Mesangial cell (primary cell): ENCODE data around the gene LONP2.

- RAMPAGE, long total RNA = no peak
Observed at GRCh38 chr16:46736675-46737110, 11.5 kb downstream of the MYLK3 start.

DNA sequence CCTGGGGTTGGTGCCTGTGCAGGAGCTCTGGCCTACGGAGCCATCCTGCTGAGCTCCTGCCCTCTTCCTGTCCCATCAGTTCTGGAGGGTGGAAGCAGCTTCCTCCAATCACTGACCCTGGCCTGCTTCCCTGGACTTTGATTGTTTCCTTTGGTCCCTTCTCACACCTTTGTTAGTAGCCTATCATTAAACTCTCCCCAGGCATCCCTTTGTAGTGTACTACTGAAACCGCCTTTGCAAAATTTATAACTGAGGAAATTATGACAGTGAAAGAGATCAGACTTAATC lies 21.2 kb upstream of the C16orf87 start:
- RAMPAGE, long total RNA = no peak

DNA sequence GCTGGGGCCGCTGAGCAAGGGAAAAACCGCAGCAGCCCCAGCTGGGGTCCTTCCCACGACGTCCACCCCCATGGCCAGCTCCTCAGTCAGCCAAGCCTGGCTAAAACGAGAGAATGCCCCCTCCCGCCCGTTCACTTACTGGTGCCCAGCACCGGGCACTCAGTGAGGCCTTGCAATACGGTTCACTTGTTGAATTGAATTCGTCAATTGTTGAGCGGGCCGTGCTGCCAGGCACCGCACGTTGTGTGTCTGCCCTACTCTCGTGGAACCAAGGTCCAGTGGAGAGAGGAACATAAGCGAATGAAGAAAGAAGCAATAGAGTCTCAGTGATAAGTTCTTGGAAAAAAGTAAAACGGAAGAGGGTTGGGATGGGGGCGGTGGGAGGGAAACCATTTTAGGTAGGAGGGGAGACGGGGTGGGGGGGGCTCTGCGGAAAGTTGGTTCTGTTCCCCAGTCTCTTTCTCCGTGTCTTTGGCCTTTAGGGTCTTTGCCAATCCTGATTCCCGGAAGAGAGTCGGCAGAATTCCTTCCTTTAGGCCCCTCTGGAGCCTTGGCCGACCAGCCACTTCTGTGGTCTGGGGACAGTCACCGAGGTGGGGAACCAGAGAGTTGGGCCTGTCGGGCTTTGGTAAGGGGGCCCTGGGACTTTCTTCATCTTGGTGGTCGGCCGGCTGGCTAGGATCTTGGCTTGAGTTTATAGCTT lies 974 bp downstream of the GPT2 start:
- RAMPAGE, long total RNA = no peak

DNA sequence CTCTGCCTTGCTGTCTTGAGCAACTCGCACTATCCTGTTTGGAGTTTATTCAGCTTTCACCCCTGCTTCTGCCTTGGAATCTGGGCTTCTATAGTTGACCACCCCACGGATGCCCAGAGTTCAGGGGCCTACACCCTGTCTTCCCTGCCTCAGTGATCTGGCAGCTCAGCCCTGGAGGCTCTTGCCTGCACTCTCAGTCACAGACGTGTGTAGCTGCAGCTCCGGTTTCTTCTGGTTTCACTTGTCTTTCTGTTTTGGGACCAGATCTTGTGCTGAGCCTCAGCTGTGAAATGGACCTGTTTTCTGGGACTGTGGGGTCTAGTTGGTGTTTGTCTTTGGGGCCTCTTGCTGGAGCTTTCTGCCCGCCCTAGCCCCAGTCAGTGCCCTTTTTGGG lies 5.8 kb downstream of the GPT2 start:
- RAMPAGE, long total RNA = no peak

- RAMPAGE, long total RNA = no peak
Observed at GRCh38 chr16:46967899-46968280, 5.6 kb downstream of the DNAJA2 start.

DNA sequence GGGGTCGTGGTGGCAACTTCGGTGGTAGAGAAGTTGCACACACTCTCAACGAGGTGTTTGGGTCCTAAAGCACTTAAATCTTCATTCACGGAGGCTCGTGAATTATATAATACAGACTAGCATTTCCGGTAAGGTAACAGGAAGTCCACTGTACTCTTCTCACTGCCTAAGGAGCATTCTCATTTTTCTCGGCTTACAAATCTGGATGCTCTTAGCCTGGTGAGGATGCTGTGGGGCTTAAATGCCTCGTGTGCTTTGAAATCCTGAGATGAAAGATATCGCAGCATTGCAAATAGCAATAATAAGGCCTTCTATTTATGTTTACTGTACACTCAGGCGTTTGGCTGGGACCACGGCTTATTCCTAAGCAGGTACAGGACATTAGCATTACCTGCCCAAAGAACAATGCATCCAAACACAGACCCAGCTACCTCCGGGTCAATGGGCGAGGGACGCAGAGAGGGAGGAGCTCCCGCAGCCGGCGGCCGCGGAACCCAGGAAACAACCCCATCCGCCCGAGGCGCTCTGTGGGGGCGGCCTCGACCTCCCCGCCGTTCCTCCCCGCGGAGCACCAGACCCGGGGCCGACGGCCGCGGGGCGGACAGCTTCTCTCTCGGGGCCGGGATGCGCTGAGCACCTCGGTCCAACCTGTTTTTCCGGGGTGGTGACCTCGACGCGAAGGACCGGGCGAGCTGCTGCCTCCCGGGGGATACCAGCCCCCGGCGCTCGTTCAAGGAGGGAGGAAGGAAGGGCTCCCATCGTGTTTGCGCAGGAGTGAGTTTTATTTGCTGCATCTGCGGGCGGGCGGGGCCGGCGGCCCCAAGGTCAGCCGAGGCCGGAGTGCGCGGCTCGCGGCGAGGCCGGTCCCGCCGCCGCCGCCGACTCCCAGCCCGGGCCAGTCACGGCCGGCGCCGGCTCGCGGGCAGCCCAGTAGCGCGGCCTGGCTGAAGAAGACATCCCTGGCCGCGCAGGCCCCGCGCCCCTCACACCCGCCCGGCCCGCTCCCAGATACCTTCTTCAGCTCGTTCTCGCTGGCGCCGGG lies 670 bp downstream of the DNAJA2 start:
- RAMPAGE, long total RNA = no peak

DNA sequence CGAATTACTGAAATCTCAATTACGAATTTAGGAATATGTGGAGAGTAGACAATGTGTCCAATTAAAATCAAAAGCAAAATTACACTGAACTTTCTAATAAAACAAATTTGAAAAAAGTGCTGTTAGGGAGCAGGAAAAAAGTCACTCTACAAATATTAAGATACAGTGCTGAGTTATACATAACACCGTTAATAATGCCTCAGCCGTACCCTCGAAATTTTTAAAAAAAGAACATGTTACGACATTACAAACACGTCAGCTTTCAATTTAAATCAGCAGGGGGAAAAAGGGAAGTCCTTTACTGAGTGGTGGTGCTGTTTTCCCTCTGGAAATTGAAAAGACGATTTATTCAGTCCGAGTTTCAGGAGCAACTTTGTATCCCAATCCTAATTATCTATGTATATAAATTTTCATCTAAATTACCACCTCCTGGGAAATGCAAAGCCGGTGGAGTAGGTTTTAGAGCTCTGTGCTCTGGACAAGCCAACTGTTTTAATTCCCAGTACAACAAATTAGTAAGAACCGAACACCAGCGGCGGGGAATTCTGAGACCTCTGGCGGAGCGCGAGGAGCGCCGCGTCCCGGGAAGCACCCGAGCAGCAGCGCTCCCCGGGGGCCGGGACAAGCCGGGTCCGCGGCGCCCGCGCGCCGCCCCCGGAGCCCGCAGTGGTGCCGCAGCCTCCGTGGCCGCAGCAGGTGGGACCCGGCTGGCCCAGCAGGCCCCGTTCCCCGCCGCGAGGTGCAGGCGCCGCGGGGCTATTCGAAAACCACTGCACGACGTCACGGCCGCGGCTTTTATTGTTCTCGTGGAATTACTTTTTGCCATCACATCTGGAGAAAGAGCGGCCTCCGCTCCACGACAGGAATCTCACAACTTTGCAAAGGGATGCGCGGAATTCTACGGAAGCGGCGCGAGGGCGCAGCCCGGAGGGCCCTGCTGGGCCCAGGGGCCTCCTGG lies 1.1 kb downstream of the NETO2 start:
- RAMPAGE, long total RNA = no peak

GRCh38 chr16:47291185-47292002 lies 147.6 kb upstream of the NETO2 start:
- RAMPAGE, long total RNA = no peak

GRCh38 chr16:47698133-47698711 lies 237.1 kb downstream of the PHKB start:
- RAMPAGE, long total RNA = no peak

- RAMPAGE, long total RNA = no peak
Observed at GRCh38 chr16:48116570-48116892, 39.3 kb downstream of the ABCC12 start.

- RAMPAGE, long total RNA = no peak
Observed at GRCh38 chr16:48165889-48166576, 10.2 kb upstream of the ABCC12 start.

GRCh38 chr16:48244112-48245166 lies at the start of gene LONP2:
TSS of gene LONP2 (plus strand) at chr16:48244300.
- RAMPAGE, long total RNA = start-site peak on the plus strand at chr16:48244297-48244371, 806 reads

DNA sequence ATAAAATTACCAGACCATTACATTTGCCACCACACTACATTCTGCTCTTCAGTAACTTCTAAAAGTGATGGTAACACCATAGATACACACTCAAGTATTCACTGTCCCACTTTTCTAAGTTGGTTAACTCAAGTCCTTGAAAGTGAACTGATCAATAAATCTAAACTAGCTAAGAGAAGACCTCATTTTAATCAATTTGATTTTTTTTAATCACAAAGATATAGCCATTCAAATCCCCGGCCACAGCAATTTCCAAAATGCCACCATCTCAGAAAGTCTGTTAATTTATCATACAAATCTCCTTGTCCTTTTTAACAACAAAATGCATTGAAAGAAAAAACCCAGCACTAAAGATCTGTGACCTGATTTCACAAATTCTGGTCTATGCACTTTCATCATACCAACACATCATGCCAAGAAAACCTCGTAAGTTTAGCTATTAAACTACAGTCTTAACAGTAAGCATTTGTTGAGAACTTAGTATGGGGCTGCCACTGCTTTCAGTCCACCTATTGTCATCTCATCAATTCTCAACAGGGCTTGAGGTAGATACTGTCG lies 1.7 kb downstream of the SIAH1 start:
- RAMPAGE, long total RNA = no peak

- RAMPAGE, long total RNA = no peak
Observed at GRCh38 chr16:48384009-48384429, 1.2 kb downstream of the SIAH1 start.

DNA sequence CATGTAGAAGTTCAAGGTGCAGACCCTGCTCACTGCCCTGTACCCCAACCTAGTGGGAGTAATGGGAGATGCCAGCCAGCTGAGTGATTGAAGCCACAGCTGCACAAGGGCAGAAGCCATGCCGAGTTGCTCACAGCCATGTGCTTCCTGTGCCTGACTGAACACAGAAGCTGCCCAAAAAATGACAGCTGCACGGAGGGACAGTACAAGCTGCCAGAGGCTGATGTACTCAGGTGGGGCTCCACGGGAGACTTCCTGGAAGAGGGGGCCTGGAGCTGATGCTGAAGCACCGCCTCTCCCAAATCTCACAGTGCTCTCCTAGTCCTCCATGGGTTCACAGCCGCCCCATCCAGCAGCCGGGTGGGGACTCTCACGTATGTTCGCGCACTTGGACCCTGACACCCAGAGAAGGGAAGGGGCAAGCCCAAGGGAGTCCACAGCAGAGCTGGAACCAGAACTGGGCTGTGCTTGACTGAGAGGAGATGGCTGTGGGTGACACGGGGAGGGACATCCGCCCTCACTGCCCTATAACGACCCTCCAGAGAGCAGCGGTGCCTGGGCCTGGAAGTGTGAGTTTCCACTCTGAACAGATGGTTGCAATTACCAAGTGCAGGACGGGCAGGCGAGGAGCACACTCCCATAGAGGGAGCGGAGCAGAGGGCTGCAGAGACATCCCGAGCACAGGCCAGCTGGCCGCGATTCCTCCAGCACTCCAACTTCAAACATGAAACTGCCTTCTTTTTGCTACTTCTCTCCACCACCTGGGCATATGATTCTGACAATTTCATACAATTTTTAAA lies 78.5 kb downstream of the N4BP1 start:
- RAMPAGE, long total RNA = no peak

- RAMPAGE, long total RNA = no peak
Observed at GRCh38 chr16:48536851-48537356, 73.1 kb downstream of the N4BP1 start.

DNA sequence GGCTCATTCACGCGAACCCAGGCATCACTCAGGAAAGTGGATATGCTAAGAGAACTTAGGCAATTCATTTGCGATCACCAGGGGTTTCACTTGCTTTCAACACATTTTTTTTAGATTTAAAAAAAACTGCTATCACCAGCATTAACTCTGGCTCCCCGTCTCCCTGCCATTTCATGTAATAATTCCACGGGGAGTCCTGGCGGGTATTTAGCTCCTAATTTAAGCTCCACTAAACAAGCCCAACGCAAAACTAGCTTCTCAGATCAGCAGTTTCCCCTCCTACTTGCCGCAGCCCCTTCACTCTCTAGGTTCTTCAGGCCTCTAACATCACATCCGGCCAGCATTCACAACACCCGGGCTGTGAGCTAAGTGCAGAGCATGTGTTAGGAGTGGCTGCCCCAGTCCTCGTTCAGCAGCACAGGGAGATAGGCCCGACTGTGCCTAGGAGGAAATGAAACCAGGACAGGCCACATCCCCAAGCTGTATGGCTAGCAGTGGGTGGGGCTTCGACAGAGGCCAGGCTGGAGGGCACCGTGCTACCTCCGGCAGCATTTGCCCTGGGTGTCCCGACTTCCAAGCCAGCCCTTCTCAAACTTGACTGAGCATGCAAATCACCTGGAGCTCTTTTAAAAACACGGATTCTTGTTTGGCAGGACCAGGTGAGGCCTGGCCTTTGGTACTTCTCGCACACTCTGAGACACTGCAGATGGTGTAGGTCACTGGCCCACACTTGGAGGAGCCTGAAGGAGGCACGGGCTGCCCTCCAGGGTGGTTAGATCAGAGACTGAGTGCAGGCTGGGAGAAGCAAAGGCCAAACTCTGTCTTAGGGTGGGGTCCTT lies 201.8 kb downstream of the C16orf78 start:
- RAMPAGE, long total RNA = no peak

DNA sequence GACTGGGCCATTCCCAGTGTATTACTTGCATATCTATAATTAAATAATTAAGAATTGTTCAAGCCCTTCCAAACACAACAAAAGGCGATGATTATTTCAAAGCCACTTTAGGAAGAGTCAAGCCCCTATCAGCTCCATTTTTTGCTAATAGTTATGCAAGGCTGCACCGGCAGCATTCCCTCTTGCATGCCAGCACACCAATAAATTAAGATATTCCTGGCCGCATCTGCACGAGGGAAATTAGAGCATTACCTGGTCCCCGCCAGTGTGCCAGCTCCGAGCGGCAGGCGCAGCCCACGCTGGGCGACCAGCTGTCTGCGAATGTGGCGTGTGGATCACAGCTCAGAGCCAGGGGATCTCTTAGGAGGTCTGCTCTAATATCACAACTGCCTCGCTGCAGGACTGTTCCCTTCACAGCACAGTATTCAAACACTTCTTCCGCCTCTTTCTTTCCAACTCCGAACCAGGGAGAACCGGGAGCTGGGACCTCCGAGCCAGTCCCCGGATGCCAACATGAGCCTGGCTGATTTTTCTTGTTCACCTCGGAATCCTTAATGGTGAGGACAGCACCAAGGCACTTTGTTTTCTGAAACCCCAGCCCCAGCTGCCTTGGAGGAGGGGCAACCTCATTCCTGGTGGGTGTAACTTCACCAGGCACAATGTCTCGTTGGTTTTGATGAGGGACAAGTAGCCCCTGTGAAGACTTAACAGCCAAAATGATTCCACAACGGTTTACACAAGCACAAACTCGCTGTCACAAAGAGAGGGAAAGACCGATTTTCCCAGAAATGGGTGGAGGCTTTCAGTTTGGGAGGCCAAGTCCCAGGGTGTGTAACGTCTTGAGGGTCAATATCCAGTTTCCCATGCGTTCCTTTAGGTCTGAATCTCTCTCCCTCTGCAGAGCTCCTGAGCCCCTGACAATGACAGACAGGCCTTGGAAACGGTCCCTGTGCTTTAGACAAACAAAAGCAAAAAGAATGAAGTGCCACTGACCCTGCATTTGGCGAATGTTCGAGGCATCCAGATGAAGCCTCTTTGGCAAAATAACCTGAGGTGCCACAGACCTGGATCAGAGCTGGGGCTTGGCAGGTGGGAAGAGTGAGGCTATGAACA lies 213.1 kb downstream of the C16orf78 start:
- RAMPAGE, long total RNA = no peak

- RAMPAGE, long total RNA = no peak
Observed at GRCh38 chr16:49596042-49596494, 222.5 kb downstream of the C16orf78 start.

GRCh38 chr16:49663460-49664718 lies 192.0 kb downstream of the ZNF423 start:
- RAMPAGE, long total RNA = no peak